Neural progenitor cell (in vitro differentiated cells): ENCODE results near the genes ABHD12B and GPR137C.

DNA sequence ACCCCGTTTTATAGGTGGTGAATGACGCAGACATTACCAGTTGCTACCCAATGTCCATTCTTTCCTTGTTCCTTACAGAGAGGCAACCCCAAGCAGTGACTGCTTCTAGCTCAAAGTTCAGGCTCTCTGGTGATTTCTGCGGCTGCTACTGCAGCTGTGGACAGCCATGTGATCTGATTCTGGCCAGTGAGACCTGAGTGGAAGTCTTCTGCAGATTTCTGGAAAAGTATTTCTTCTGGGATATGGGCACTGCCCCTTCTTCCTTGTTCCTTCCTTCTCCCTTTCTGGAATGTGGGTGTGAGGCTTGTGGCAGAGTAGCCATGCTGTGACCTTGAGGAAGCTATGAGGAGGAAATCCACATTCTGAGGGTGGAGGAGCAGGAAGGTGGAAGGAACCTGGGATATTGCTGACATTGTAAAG lies 83.0 kb downstream of the ARF6 start:
- RAMPAGE, long total RNA: no peak

DNA sequence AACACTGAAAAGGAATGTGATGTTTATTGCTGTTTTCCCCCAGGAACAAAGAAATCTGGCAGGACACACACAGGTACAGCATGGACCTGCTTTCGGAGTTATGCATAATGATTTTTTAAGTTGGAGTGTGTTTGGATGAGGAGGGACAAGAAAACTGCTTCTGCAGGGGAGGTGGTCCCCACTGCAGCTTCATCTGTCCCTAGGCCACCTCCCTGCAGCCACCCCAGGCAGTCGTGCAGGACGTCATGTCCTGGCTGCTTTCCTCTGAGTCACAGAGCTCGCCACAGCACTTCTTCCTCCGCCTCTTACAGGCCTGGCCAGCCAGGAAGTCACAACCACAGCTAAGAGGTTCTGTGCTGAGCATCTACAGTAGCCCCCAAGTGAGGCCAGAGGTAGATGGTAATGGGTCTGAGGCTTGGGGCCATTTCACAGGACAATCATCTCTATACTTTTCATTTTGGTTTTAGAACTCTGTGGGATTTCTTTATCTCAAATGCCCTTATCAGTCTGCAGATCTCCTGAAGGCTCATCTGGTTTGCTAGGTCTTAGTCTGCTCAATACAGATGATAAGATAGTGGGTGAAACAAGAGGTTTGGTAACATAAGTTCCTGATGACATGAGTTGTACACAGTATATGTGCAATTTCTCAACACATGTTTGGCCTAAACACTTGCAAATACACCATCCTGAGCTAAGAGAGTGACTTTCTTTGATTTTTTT lies 106.3 kb downstream of the ARF6 start:
- RAMPAGE, long total RNA: no peak

- RAMPAGE, long total RNA: no peak
These were observed 77.6 kb downstream of the VCPKMT start for GRCh38 chr14:50038441-50039507.

- RAMPAGE, long total RNA: no peak
These were observed 23.2 kb downstream of the DMAC2L start for GRCh38 chr14:50335269-50335855.

DNA sequence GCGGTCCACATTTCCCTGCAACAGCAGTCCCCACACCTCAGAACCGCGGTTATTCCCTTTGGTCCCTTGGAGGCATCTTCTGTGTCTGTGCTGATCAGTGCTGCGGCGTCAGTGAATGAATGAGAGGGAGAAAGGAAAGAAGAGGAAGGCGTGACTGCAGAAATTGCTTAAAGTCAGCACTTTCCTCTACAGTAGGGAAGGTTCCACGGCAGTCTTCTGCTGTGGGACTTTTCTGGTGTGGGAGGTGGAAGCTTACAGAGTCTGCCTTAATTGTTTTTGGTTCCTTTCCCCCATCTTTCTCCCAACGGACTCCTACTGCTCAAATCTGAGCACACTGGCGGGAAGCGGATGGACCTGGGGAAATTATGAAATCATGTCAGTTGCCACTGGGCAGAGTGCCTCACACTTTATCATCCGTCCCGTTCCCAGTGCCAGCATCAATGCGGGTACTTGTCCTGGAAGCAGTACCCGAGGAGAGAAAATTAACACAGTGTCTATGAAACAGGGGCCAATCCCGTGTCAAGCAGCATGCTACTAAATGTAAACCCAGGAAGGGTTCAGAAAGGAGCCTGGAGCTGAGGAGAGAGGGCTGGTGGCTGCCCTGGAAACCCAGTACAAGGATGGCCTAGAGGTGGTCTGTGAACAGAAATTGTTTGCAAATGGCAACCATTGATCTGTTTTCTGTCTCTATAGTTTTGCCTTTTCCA lies 654 bp upstream of the CDKL1 start:
- RAMPAGE, long total RNA: no peak

- RAMPAGE, long total RNA: no peak
These were observed 11.2 kb upstream of the ABHD12B start for GRCh38 chr14:50860577-50861115.

DNA sequence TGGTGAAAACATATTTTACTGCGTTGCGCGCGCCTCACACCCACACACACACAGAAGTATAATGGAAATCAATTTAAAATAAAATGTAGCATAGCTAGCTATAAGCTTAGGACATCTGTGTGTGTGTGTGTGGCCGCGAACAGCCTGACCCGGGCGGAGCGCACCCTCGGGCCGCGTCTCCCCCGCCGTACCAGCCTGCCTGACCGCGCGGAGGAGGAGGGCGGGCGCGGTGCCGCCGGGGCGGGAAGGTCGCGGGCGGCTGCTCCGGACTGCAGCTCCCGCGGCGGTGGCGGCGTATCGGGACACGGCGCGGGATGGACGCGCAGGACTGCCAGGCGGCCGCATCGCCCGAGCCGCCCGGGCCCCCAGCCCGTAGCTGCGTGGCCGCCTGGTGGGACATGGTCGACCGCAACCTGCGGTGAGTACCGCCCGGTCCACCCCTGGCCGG lies at the start of gene ABHD12B:
TSS of gene ABHD12B (plus strand) at position 193 of the 448 bp plus-strand sequence.
- RAMPAGE, long total RNA: no peak

- RAMPAGE, long total RNA: no peak
These were observed 69.7 kb upstream of the PYGL start for GRCh38 chr14:51013940-51014481.

DNA sequence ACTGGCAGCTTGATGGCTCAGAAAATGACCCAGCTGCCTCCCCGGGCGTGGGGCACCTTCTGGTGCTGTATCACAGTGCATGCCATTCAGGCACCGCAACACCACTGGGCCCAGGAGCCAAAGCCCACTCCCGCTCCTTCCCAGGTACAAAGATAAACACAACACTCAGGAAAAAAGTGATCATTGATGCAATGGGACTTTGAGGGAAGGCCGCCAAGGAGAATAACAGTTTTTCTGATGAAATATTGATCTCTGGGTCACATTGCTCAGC lies 65.7 kb downstream of the TRIM9 start:
- RAMPAGE, long total RNA: no peak

DNA sequence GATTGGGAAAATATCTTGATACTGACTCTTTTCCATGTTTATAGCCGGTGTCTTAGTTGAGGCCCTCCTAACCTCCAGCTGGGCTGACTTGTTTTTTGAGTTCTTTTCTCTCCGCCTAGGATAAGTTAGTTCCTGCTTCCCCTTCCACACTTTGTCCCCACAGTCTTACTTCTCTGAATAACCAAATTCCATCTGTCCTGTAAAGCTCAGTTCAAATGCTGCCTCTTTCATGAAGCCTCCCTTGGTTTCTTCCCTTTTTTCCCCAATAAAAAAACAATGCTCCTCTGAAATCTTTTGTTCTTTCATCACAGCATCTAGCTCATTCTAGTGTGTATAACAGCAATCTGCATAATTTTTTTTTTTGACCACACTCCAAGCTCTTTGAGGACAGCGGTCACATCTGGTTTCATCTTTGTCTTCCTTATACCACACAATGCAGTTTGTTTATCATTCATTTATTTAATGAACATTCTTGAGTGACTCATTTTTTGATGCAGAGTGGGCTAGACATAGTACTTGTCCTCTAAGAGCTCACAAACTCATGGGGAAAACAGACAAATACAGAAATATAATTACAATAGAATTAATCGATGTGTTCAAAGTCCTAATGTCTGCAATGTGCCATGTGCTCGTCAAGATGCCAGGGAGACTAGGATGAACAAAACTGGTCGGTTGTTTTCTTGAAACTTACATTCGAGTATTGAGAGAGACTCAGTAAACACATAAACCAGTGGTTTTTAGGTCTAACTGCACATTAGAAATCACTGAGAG lies 7.3 kb downstream of the GNG2 start:
- RAMPAGE, long total RNA: no peak

DNA sequence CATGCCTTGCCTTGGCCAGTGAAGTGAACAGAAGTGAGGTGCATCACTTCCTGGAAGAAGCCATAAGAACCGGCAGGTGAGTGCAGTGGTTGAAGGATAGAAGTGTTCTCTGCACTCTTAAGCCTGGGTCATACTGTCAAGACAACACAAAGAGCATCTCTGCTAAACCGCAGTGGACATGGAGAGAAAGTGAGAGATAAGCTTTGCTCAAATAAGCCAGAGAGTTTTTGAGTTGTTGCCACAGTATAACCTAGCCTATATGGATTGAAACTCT lies 11.5 kb downstream of the GNG2 start:
- RAMPAGE, long total RNA: no peak

DNA sequence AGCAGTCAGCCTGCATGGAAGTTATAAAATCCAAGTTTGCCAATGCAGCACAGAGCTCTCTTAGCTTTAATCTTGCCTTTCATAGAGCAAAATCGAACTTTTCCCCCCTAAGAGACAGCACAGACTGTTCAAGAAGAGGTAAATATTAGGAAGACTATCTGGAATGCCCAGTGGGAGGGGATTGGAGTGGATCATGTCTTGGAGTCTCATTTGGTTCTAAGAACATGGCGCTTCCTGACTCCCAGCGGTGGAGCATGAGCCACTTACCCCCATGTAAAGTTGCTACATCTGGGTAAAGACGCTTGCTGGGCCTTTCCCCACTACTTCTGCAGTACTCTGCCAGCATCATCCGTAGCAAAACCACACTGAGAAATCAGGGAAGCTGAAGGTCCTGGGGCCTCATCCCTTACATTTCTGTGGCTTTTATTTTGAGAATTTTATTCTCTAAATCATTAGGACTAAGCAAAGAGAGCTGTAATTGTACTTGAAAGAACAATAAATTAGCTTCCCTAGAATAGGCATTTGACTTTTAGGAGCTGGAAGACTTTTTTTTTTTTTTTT lies 20.8 kb downstream of the GNG2 start:
- RAMPAGE, long total RNA: no peak

DNA sequence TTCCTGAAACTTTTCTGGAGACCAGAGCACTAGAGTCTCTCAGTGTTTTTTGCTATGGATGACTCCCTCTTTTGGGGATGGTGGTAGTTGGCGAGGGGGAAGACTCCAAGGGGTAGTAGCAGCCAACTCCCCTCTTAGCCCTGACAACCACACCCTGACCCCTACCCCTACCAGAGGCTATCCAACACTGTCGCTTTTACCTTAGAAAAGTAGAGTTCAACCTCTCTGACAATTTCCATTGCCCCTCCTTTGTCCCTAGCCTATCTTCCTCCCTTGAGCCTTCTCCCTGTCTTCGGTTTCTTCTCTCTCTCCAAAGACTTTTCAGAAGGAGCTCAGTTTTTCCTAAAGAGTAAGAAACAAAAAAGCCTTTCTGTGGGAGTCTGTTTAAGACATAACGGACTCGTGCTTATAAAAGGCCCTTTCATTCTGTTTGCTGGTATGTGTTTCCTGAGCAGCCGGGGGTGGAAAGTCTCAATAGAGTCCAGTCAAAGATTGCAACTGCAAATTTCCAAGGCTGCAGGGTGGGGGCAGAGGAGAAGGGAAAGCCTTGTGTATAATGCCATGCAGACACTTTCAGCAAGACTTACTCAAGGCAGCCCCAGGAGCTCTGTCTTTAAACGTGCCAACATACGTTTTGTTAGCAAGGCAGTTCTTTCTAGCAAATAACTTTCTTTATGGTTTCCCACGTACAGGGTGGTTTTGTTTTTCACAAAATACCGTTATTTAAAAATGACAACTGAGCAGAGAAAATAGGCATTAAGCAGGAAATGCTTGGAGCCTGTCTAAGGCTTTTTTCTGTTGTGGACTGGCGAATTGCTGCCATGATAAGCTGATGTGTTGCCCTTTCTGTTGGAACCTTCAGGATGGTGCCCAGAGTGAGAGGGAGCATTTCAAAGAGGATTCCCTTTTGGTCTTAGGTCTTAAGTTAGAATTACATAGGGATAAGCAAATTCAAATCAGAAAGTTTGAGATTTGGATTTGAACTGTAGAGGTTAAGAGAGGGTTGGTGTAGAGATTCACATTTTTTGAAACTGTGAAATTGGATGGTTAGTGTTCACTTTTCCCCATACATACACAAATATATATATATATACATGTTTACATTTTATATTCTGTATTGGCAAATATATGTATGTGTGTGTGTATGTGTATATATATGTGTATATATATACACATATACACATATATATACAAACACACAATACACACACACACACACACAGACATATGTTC lies 62.4 kb downstream of the GNG2 start:
- RAMPAGE, long total RNA: no peak

GRCh38 chr14:51932653-51933106 lies 56.7 kb upstream of the RTRAF start:
- RAMPAGE, long total RNA: no peak

DNA sequence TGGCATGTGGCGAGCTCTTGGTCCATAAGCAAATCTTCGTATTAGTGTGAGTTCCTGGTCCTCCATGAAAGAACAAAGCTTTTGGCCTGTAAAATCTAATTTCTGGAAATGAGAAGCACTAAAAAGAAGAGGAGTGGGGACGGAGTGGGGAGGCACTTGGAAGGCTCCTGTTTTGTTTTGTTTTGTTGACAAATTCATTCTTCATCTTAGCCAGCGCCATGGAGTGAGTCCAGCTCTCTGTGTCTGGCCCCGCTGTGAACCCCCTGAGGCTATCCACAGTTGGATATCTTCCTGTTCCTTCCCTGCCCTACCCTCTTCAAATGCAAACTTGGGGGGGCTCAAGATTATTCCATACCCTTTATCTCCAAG lies 49.3 kb upstream of the RTRAF start:
- RAMPAGE, long total RNA: no peak

GRCh38 chr14:52020730-52021470 lies 31.6 kb downstream of the RTRAF start:
- RAMPAGE, long total RNA: no peak

DNA sequence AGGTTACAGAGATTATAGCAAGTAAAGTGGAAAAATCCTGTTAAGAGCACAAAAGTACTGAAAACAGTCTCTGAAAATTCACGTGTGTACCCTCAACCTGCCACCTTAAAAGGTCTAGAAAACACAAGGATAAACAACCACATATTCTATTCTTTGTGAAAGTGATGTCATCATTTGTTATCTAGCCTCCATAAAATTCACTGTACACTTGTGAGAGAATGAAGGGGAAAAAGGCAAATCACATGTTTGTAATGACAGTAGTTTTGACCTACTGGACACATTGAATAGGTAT lies 4.0 kb downstream of the PTGDR start:
- RAMPAGE, long total RNA: no peak

DNA sequence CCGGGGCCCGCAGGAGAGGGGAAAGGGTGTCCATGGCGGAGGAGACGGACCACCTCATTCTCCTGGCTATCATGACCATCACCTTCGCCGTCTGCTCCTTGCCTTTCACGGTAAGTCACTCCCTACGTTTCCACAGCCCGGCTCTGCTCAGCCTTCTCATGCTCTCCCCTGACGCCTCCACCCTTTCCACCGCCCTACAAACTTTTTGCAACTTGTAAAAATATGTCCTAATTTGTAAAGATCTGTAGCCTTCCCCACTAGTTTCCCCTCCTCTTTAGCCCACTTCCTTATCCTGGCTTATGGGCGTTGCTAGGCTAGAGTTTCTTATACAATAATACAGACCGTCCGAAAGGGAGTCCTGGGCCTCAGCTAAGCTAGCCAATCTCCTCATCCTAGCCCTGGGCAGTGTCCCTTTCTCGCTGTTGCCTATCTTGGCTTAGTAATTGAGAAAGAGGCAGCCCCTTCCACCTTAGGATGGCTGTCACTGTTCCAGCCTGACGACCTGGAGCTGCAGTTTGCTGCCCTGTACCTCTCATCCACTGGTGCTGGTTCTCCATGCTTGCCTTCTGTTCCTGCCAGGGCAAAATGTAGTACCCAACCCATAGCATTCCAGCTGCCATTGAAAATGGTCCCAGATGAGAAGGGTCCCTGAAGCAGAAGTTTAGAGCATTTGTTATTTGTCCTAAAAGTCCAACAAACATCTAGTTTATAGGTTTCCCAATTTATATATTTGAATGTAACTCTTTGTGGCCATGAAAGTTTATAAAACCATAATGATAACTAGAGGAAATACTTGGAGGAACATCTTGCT lies 1.4 kb downstream of the PTGER2 start:
- RAMPAGE, long total RNA: no peak

- RAMPAGE, long total RNA: no peak
These were observed at the start of gene GPR137C for GRCh38 chr14:52552605-52553809. GPR137C (plus strand) TSS chr14:52552836.

DNA sequence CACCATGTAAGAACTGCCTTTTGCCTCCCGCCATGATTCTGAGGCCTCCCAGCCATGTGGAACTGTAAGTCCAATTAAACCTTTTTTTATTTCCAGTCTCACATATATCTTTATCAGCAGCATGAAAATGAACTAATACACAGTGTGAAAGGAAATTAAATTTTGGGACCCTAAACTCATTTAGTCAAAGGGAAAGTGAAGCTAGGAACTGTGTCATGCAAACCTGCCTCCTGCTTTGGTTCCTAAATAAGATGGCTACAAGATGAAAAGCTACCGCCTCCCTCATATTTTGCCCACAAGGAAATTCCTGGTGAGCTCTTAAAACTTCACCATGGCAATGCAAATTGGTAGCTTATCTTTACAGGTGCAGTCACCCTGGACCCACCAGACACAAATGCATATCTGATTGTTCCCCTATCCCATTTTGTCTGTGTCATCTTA lies 91.9 kb upstream of the DDHD1 start:
- RAMPAGE, long total RNA: no peak